Progenitor cell of endocrine pancreas (in vitro differentiated cells): ENCODE results near the genes TEKT4 and ZNF2.

DNA sequence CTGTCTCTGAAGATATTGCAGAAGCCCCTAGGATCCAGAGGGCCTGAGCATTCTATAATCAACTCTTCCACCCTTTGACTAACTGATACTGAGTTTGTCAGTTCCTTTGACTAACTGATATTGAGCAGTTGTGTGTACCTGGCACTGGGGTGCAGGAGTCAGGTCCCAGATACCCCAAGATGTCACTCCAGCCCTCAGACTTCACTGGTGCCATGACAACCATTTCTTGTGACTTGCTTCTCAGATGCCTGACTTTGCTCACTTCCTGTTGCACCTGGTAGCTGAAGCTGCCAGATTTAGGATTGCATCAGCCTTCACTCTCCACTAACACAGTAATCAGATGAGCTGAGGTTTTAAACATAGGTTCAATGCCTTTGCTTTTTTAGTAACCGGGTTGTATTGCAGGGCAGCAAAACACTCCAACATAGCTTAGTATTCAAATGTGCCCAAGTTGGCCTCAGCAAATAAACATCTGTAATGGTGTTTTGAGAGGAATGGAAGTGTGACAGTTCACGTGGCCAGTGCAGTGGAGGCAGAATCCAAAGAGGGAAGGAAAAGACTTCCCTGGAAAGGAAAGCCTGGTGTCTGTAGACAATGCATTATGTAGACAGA lies 62.8 kb downstream of the RPIA start:
- PRO-cap, result no peak

DNA sequence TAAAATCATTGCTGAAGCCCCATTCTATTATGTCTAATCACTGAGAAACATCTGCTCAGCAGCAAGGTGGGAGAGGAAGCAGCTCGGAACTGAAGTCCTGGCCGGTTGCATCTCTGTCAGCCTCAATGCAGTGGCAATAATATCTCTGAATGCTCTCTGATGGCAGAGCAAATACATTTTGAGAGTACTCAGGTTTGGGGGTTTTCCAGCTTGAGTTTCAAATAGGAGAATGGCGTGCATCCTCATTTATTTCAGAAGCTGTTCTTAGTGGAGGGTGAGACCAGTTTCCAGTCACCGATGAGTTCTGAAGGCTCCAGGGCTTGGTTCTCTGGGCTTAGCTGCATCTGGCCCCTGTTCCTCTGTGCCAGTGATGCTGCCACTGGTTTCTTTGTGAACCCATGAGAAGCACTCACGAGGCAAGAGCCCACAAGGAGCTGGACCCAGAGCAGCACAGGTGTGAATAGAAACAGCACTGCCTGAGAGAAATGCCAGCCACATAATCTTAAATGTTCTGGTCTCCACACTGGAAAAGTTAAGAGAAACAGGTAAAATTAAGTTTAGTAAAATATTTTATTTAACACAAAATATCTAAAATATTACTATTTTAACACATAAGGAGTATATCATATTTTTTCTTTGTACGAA lies 63.4 kb downstream of the RPIA start:
- PRO-cap, result no peak

- PRO-cap, result no peak
Measured at GRCh38 chr2:88832500-88832995, 141.1 kb downstream of the RPIA start.

DNA sequence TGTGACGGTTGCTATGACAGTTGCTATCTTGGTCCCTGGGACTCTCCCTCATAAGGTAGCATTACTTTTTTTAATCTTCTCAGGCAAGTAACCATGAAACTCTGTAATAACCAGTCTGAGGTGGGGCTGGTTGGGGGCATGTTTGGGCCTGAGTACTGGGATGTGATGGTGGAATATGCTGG lies 154.5 kb downstream of the RPIA start:
- PRO-cap, result no peak

- PRO-cap, result no peak
Measured at GRCh38 chr2:88860691-88861274, 169.3 kb downstream of the RPIA start.

GRCh38 chr2:88866805-88867269 lies 175.4 kb downstream of the RPIA start:
- PRO-cap, result no peak

- PRO-cap, result no peak
Measured at GRCh38 chr2:94870754-94871679, at the start of gene TEKT4. TEKT4 (plus strand) TSS chr2:94871430.

- PRO-cap, result no peak
Measured at GRCh38 chr2:94998025-94998841, 27.3 kb upstream of the MAL start.

GRCh38 chr2:95026785-95027204 lies 1.3 kb downstream of the MAL start:
- PRO-cap, result no peak

DNA sequence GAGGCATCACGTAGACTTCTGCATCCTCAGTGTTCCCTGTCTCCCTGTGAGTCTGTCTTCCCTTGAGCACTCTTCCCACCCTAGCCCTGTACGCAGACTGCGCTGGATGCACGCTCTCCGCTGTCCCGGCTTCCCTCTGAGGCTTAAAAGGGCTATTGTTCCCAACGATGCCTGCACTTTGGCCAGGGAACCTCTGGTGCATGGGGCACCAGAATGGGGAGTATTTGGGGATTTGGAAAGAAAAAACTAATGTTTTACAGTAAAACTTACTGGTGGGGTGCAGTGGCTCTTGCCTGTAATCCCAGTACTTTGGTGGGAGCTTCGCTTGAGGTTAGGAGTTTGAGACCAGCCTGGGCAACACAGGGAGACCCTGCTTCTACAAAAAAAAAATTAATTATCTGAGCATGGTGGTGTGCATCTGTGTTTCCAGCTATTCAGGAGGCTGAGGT lies 35.3 kb downstream of the MAL start:
- PRO-cap, result no peak

GRCh38 chr2:95164939-95166265 lies at the start of gene ZNF2:
ZNF2 (plus strand) TSS chr2:95165809.
- PRO-cap, result bidirectional peak, plus-strand start at chr2:95165231, minus-strand start at chr2:95165195; bidirectional peak, plus-strand start at chr2:95165453, minus-strand start at chr2:95165399; bidirectional peak, plus-strand start at chr2:95165847, minus-strand start at chr2:95165679

GRCh38 chr2:95681586-95682102 lies 89.8 kb downstream of the TRIM43 start:
- PRO-cap, result no peak

- PRO-cap, result no peak
Measured at GRCh38 chr2:95859601-95860323, 131.9 kb downstream of the ANKRD36C start.

- PRO-cap, result no peak
Measured at GRCh38 chr2:95885883-95886408, 105.7 kb downstream of the ANKRD36C start.

DNA sequence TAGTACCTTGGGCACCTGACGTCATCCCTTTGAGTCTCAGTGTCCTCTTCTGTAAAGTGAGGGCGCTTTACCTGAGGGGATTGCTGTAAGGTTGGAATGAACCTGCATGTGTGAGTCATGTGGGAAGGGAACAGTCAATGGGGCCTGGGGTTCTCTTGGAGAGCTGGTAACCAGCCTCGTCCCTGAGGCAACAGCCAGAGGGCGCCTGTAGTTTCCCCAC lies 19.4 kb upstream of the ANKRD36C start:
- PRO-cap, result no peak

- PRO-cap, result no peak
Measured at GRCh38 chr2:96185316-96186049, 23.1 kb downstream of the STARD7 start.

GRCh38 chr2:96263964-96264599 lies 1.7 kb downstream of the TMEM127 start:
- PRO-cap, result no peak

DNA sequence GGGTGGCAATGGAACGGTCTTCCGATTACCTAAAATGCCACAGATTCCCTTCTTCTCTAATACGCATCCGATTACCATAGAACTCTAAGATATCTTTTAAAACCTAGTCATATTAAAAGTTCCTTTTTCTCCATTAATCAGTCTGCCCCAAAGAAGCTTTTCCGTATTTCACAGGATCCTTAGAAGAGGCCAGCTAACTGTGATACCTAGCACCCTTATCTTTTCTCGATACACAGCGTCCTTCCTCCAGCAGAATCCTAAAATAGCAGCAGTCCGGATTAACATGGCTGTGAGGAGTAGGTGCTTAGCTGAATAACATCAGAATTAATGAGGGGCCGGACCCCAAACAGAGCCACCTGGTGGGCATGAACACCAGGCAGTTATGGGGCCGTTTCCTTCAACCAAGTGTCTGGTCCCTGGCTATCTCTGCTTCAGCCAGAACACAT lies 1.1 kb downstream of the TMEM127 start:
- PRO-cap, result no peak

DNA sequence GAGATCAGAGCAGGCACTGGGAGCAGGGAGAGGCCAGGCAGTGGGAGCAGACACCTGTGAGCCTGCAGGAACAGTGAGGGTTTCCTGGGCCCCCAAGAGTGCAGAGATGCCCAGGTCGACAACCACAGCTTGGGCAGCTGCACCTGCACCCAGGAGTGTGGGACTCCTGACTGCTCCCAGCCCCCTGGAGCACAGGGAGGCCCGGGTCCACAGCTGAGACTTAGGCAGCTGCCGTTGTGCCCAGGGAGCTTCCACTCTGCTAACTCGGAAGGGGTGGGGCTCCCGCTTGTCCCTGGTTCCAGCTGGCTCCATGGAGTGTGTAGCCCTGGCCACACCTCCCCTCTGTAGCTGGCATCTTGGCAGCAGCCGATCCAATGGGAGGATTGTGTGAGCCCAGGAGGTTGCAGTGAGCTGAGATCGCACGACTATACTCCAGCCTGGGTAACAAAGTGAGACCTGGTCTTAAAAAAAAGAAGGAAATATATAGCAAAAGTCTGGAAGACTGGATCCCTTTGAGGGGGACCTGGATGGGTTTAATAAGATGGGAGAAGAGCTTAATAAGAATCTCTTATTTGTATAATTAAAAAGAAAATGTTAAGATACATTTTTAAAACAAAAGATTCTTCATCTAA lies 69.4 kb downstream of the NCAPH start:
- PRO-cap, result no peak

DNA sequence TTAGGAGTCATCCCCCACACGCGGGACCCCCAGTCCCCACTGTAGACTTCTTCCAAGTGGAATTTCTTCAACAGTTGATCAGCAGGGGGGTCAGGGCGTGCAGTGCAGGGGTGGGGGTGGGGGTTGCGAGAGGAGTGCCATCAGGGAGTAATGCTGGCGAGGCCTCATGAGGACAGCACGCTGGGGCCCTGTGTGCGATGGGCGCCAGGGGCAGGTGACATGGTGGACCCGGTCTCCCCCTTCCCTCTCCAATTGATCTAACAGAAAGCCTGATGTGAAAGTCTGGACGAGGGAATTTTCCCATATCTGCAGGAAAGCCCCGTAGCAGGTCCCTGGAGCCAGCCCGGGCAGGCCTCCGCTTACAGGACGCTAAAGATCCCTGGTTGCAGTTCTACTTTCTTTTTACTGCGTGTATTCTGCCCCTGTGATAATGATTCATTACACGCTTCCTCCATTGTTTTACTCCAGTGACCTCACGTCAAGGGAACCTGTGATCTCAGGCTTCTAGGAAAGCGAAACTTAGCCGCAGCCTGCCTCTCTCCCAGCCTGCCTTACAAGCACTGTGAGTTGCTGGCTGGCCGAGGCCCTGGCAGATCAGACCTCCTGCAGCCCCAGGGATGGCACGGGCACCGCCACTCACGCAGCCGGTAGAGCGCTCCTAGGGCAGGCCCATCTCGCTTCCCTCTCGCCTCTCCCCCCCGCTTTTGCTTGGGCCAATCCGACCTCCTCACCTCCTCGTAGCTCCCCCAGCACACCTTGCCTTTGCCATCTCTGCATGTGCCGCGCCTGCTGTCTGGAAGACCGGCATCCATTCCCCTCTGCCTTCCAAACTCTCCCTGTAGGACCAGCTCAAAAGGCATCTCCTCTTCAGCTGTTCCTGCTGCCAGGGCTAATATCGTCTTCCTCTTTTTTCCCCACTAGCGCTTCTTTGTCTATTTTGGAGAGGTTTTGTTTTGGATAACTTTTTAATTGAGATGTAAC lies 19.2 kb downstream of the NEURL3 start:
- PRO-cap, result bidirectional peak, plus-strand start at position 563 of the sequence, minus-strand start at position 377 of the sequence